Duodenum (tissue), 1 donor: ENCODE data around the gene MMP23B.

- PRO-cap: no peak
Measured at GRCh38 chr1:1433754-1434220, 1.7 kb upstream of the VWA1 start.

DNA sequence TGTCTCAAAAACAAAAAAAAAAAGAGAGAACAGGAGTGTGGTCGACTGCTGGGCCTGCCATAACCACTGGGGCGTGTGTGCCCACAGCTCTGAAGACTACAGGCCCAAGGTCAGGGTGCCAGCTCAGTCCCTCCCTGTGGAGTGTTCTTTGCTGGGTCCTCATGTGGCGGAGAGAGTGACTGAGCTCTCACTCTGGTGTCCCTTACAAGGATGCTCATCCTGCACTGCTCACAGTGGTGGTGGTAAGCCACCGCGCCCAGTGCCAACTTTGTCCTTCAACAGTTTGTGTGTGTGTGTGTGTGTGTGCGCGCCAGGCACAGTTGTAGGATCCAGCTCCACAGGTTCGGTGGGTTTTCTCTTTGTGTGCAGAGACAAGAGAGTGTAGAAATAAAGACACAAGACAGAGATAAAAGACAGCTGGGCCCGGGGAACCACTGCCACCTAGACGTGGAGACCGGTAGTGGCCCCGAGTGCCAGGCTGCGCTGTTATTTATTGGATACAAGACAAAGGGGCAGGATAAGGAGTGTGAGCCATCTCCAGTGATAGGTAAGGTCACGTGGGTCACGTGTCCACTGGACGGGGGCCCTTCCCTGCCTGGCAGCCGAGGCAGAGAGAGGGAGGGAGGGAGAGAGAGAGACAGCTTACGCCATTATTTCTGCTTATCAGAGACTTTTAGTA is 7.2 kb upstream of the ATAD3A start:
- PRO-cap: unidirectional peak, plus-strand start at position 613 of the sequence

DNA sequence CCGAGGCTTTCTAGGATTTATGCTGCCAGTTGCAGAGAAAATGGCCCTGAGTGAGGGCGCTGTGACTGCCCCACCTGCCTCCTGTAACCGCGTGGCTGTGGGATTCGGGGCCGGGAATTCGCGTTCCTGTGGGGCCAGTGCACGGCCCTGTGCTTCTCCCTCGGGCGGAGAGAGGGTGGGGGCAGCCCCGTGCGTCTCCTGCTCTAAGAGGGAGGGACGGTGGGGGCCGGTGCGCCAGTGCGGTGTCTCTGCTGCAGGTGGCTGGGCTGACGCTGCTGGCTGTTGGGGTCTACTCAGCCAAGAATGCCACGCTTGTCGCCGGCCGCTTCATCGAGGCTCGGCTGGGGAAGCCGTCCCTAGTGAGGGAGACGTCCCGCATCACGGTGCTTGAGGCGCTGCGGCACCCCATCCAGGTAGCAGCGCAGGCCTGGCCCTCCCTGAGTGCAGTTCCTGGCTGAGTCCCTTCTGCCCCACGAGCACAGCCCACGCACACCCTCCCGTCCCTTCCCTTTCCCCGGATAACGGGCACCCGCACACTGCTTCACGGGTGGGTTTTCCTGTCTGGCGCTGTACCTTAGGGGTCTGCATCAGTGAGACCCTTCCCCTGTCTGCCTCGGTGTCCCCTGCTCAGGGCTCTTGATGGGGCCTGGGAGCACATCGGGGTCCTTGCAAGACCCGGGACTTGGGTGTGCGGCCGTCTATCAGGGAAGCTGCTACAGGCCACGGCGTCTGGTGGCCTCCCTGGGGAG is 10.7 kb downstream of the ATAD3A start:
- PRO-cap: no peak

GRCh38 chr1:1544806-1545167 is 4.4 kb upstream of the TMEM240 start:
- PRO-cap: no peak

DNA sequence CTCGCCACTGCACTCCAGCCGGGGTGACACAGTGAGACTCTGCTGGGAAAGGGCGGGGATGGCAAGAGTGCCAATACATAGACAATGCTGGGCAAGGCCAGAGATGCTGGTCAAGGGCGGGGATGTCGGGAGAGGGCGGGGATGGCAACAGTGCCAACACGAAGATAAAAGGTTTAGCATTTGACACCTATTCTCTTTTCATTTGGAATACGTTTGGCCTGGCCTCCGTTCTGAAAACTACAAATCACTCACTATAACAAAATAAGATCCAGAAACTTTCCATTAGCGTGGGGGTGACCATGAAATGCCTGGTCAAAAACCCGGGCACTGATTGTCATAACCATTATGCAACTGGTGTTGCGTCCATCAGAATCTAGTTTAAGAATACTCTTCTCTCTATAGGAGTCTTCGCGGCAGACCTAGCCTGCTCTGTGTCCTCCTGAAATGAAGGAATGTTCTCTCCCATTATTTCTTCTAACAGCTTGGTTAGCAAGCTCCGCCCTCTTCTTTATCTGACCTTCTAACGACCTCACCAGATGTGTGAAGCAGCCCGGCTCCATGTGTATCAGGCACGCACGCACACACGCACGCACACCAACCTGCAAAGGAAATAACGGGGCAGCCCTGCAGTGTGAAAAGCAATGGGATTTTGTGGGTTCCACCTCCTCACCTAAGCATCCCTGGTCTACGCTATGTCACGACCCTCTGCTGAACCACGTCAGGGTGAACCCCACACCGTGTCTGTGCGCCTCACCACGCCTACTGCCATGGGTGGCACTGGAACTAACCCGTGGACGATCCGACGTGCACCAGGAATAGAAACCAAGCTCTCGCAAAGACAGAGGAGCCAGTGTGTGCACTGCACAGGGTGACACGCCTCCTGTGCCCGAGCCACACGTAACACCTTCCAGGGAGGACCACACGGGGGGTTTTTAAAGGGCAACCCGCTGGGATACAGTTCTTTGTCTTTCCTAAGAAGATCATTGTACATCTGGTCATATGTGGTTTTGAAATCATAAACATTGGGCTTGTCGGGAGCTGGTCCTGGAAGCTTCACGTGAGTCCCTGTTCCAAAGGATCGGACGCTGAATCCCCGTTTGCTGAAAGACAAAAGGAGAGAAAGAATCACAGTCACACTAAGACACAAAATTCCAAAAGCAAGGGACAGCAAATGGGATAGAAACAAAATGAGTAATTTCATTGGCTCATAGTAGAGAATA is 10.4 kb downstream of the SSU72 start:
- PRO-cap: no peak

DNA sequence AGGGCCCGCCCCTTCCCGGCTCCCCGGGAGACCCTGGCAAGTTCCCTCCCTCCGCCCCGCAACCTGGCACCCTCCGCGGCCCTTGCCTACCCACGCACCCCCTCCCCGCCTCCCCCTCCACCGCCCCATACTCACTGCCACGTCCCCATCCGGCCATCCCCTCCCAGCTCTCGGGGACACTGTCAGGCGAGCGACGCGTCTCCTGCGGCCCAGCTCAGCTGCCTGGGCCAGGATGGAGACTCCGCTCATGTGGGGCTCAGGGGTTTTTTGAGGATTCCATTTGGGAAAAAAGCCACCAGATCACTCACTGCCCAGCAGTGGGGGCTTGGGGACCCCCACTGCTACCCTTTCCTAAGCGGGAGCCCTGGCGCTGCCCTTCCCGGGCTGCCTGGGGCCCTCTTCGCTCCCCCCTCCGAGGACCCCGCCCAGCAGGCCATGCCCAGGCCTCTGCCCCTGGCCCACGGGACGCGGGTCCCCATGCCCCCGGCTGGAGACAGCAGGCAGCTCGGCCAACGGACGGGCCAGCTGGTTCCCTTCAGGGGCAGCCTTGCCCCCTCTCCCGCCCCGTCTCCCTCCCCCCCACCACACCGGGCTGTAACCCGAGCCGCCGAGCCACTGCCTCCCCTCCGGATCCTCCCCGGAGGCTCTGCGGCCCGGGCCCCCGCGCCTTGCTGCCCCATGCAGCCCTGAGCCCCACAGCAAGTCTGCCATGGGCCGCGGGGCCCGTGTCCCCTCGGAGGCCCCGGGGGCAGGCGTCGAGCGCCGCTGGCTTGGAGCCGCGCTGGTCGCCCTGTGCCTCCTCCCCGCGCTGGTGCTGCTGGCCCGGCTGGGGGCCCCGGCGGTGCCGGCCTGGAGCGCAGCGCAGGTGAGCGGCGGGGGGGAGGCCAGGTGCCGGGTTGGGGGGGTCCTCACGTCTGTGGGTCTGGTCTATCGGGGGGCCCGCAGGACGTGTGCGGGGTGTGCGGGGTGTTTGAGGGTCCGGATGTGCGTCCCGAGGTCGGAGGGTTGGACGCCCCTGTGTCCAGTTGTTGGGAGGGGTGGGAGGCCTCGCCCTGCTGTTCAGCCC is at the start of gene MMP23B:
Gene MMP23B, plus strand, starts transcription at position 664 of the 1,066 bp plus-strand sequence.
- PRO-cap: no peak

GRCh38 chr1:1693338-1693638 is 693 bp upstream of the SLC35E2B start:
- PRO-cap: no peak

- PRO-cap: no peak
Measured at GRCh38 chr1:1756149-1757289, 21.8 kb downstream of the NADK start.

GRCh38 chr1:1871762-1872512 is 18.9 kb downstream of the GNB1 start:
- PRO-cap: no peak

GRCh38 chr1:1919360-1919992 is 397 bp upstream of the TMEM52 start:
- PRO-cap: no peak

DNA sequence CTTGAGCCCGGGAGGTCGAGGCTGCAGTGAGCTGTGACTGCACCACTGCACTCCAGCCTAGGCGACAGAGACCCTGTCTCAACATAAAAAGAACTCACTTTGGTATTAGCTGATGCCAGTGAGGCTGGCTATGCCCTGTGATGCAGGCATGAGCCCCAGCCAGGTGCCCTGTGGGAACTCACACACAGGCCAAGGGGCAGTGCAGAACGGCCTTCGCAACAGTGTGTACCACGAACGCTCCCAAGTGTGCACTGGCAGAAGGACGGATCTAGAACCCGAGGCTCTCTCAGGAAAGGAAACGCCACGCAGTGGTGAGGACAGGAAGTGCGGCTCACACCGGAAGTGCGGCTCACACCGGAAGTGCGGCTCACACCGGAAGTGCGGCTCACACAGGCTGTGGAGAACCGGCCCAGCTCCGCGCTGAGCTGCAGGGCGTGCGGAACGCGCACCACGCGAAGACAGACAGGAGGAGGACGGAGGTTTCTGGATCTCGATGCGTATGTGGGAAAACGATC is 35.7 kb upstream of the TMEM52 start:
- PRO-cap: no peak

DNA sequence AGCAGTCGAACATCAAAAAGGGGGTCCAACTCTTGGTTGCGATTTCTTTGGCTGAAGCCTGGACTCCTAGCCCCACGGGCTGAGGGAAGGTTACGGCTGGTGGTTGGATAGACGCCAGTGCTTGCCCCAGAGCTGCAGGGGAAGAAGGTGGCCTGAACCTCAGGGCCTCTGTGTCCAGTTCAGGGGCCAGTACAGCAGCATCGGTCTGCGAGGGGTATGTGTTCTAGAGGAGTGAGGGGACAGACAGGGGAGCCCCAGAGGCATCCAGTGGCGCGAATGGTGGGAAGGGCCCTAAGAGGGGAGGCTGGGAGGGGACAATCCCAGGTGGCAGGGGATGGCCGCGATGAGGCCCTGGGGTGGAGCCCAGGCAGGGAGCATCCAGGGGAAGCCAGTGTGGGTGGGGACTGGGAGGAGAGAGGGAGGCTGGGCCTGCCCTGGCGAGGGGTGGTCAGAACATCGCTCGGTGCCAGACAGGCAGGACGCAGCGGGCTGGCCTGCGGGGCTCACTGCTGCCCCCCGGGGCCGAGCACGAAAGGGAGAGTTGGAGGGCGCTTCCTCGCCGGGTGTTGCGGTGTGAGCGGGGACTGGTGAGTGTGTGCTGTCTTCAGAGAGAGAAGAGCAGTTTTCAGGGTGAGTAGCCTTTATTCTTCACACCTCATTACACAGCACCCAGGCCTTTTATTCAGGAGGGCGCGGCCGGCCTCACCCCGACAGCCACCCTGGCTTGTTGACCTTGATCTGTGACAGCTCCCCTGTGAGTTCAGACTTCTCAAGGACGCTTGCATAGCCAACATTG is 54.3 kb downstream of the PRKCZ start:
- PRO-cap: no peak

- PRO-cap: no peak
Measured at GRCh38 chr1:2134362-2134622, 60.3 kb downstream of the FAAP20 start.

DNA sequence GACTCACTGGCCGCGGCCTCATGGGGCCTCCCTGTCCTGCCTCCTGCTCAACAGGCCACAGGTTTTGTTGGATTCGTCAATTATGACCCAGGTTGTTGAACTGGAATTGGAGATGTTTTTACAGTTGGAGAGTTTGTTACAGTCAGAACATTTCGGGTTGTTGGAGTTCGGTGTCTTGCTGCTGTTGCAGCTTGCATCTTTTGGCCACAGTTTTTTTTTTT is 21.5 kb downstream of the SKI start:
- PRO-cap: no peak

DNA sequence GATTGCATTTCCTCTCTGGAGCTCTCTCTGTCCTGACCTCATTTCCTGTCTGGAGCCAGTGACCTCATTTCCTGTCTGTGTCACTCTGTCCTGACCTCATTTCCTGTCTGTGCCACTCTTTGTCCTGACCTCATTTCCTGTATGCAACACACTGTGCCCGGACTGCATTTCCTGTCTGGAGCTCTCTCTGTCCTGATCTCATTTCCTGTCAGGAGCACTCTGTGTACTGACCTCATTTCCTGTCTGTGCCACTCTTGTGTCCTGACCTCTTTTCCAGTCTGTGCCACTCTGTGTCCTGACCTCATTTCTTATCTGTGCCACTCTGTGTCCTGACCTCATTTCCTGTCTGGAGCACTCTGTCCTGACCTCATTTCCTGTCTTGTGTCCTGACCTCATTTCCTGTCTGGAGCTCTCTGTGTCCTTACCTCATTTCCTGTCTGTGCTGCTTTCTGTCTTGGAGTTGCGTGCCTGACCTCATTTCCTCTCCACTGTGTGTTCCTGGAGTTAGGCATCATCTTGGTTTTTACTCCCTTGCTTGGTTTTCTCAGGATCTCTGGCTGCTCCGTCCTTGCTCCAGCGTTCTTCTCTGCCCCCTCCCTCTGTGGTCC is 27.8 kb downstream of the SKI start:
- PRO-cap: no peak

- PRO-cap: no peak
Measured at GRCh38 chr1:2267259-2267823, 39.2 kb downstream of the SKI start.

DNA sequence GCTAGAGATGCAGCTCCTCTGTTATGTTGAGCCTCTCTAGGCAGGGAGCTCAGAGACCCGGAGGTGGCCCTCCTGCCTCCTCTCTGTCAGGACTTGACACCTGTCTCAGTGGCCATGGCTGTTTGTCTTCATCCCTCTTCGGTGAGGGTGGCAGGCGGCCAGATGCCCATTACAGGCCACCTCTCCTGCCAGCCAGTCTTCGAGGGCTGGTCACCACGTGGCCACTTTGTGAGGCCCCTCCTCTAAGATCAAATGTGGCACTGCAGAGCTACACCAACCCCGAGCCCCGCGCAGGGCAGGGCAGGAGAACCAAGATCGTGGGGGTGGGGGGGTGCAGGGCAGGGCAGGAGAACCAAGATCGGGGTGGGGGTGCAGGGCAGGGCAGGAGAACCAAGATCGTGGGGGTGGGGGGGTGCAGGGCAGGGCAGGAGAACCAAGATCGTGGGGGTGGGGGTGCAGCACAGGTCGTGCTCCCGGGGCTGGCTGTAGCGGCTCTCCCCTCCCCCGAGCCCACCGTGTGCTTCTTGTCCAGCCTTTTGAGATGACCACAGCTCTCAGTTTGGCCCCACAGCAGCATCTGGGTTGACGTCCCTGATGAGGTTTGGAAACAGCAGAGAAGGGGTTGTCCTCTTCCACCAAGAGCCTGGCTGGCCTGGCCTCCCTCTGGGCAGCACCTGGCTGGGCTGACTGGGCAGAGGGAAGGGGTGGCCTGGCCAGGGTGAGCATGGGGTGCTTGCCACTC is 61.2 kb downstream of the SKI start:
- PRO-cap: no peak

- PRO-cap: no peak
Measured at GRCh38 chr1:2296468-2296999, 68.4 kb downstream of the SKI start.

GRCh38 chr1:2307568-2308028 is 79.5 kb downstream of the SKI start:
- PRO-cap: no peak

- PRO-cap: no peak
Measured at GRCh38 chr1:2360800-2361262, 30.5 kb downstream of the MORN1 start.